Right lobe of liver (tissue), 4 donors: ENCODE measurements around a stretch of chr16.

- PRO-cap, 4 experiments: no peak in any of the 4 experiments
- RAMPAGE, long total RNA, 2 experiments: no peak in any of the 2 experiments
Observed at GRCh38 chr16:50633129-50634126, 47.7 kb downstream of the SNX20 start.

GRCh38 chr16:50681613-50681982, 486 bp upstream of the SNX20 start:
- PRO-cap, 4 experiments: no peak in any of the 4 experiments
- RAMPAGE, long total RNA, 2 experiments: no peak in any of the 2 experiments

- PRO-cap, 4 experiments: no peak in any of the 4 experiments
- RAMPAGE, long total RNA, 2 experiments: no peak in any of the 2 experiments
Observed at GRCh38 chr16:50749550-50750177, 7.8 kb downstream of the CYLD start.

DNA sequence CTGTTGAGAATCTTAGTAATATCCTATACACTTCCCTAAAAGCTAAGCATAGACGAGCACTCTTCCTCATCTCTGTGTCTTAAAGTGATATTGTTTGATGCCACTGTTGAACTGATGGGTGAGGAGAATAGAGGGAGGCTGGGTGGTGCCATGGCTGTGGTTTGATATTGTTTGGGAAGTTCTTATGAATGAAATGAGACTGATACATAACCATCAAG, 46.5 kb downstream of the CYLD start:
- PRO-cap, 4 experiments: no peak in any of the 4 experiments
- RAMPAGE, long total RNA, 2 experiments: no peak in any of the 2 experiments

- PRO-cap, 4 experiments: no peak in any of the 4 experiments
- RAMPAGE, long total RNA, 2 experiments: no peak in any of the 2 experiments
Observed at GRCh38 chr16:50794160-50794390, 52.2 kb downstream of the CYLD start.

- PRO-cap, 4 experiments: peak in 4 of 4 experiments; most common plus-strand start chr16:51058604 (in 3); most common minus-strand start chr16:51058606 (in 3)
- RAMPAGE, long total RNA, 2 experiments: start-site peak on the minus strand in 2 of 2 experiments, at chr16:51058603-51058666 at its widest, 15 to 20 reads per replicate
Observed at GRCh38 chr16:51058405-51058914, 92.6 kb downstream of the SALL1 start.

- PRO-cap, 4 experiments: peak in 4 of 4 experiments; most common plus-strand start chr16:51156538 (in 3); most common minus-strand start chr16:51156642 (in 3)
- RAMPAGE, long total RNA, 2 experiments: no peak in any of the 2 experiments
Observed at GRCh38 chr16:51155766-51156826, 5.0 kb upstream of the SALL1 start.

- PRO-cap, 4 experiments: peak in 4 of 4 experiments; most common plus-strand start chr16:51359829 (in 3); most common minus-strand start chr16:51359618 (in 4)
- RAMPAGE, long total RNA, 2 experiments: no peak in any of the 2 experiments
Observed at GRCh38 chr16:51359134-51360154, 208.4 kb upstream of the SALL1 start.

- PRO-cap, 4 experiments: peak in 2 of 4 experiments; most common plus-strand start chr16:51408553 (in 1); most common minus-strand start chr16:51408397 (in 2)
- RAMPAGE, long total RNA, 2 experiments: no peak in any of the 2 experiments
Observed at GRCh38 chr16:51408139-51408823, 257.2 kb upstream of the SALL1 start.

DNA sequence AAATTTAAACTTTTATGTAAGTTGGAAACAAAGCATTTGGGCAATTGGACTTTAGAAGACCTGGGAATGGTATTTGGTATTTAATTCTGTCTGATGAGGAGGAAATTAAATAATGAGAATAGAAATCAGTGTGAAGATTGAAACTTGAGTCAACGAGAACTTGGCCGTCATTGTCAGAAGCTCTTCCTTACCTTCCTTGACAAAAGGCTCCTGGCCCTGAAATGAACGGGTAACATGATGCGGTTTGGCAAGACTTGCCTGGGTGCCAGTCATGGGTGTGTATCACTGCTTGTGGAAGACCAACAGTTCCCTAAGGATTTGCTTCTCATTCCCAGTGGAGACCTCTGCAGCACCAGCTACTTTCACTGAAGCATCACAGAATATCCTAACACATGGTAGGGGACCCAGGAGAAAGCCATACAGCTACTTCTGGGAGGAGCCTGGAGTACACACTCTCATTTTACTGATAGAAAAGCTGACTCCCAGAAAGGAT, 257.9 kb upstream of the SALL1 start:
- PRO-cap, 4 experiments: peak in 3 of 4 experiments; most common plus-strand start position 328 of the sequence (in 3); most common minus-strand start position 175 of the sequence (in 1)
- RAMPAGE, long total RNA, 2 experiments: no peak in any of the 2 experiments

DNA sequence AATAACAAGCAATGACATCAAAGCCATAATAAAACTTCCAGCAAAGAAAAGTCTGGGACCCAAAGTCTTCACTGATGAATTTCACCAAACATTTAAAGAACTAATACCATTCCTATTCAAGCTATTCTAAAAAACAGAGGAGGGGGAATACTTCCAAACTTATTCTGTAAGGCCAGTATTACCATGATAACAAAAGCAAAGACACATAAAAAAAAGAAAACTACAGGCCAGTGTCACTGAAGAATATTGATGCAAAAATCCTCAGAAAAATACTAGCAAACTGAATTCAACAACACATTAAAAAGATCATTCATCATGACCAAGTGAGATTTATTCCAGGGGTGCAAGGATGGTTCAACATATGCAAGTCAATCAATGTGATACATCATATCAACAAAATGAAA, 591.9 kb upstream of the SALL1 start:
- PRO-cap, 4 experiments: peak in 1 of 4 experiments; most common plus-strand start position 130 of the sequence (in 1)
- RAMPAGE, long total RNA, 2 experiments: no peak in any of the 2 experiments

- PRO-cap, 4 experiments: no peak in any of the 4 experiments
- RAMPAGE, long total RNA, 2 experiments: no peak in any of the 2 experiments
Observed at GRCh38 chr16:51994385-51995070, 552.4 kb downstream of the TOX3 start.

GRCh38 chr16:52545601-52546596, 1.0 kb downstream of the TOX3 start:
- PRO-cap, 4 experiments: peak in 2 of 4 experiments; most common plus-strand start chr16:52546194 (in 1); most common minus-strand start chr16:52546182 (in 1)
- RAMPAGE, long total RNA, 2 experiments: no peak in any of the 2 experiments

DNA sequence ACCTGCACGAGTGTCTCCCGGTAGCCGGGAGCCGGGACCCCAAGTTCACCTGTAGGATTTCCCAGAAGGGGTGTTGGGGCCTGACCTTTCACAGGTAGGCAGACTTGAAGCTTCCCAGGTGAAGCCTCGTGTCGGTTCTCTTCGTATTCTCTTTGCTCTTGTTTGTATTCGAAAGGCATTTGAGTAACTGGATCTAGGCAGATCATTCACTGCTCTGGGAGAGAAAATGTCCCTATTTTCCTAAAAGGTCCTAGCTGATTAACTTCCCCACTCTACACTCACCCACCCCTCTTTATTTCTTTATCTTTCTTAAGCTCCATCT, 683 bp upstream of the TOX3 start:
- PRO-cap, 4 experiments: peak in 2 of 4 experiments; most common minus-strand start position 154 of the sequence (in 2)
- RAMPAGE, long total RNA, 2 experiments: no peak in any of the 2 experiments

- PRO-cap, 4 experiments: no peak in any of the 4 experiments
- RAMPAGE, long total RNA, 2 experiments: no peak in any of the 2 experiments
Observed at GRCh38 chr16:52655068-52655522, 108.2 kb upstream of the TOX3 start.

- PRO-cap, 4 experiments: no peak in any of the 4 experiments
- RAMPAGE, long total RNA, 2 experiments: no peak in any of the 2 experiments
Observed at GRCh38 chr16:53045464-53046156, 7.1 kb downstream of the CHD9NB start.

DNA sequence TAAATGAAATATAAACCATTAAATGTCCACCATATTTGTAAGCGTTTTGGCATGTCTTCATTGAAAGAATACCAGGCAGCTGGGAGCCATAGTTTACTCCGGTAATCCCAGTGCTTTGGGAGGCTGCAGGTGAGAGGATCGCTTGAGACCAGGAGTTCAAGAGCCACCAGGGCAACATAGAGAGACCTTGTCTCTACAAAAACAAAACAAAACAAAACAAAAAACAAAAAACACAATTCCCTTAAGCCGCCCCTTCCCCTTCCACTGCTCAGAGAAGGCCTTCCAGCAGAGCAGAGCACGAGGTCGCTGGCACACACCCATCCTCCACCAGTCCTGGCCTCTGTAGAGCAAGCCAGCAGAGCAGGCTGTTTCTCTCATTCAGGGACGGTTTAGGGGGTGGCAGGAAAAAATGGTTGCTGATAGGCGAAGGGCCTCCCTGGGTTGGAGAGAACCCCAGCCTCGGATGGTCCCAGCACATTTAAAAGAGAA, 578 bp upstream of the CHD9 start:
- PRO-cap, 4 experiments: peak in 1 of 4 experiments; most common plus-strand start position 327 of the sequence (in 1)
- RAMPAGE, long total RNA, 2 experiments: no peak in any of the 2 experiments

DNA sequence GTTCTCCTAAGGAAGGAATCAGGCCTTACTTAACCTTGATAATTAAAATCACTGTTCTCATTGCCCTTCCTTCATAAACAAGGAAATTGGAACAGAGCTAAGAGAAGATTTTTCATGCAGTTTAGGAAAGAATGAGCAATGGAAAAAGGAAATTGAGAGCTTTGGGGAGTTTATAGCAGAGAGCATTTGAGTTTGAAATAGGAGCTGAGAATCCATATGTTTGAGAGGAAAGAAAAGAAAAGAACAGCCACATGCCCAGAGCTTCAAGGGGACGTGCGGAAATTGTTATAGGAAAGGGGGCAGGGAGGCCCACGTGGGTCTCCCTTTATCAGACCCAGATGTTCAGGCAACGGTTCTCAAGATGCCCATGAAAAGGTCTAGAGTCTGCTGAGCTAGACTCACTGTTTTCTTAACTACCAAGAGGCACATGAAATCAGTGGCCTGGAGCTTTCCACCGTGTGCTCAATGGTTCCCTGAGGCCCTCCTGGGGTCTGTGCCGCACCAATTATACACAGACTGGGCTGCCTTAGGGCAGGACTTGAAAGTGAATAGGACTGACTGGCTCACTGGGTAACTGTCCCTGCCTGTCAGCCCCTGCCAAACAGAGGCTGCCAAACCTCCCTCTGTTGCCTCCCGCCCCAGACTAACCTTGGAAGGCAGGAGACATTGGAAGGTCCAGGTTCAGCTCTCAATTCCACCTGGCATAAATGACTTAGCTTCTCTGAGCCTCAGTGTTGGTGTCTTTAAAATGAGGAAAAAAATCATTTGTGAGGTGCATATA, 31.3 kb downstream of the CHD9 start:
- PRO-cap, 4 experiments: no peak in any of the 4 experiments
- RAMPAGE, long total RNA, 2 experiments: no peak in any of the 2 experiments

GRCh38 chr16:53219594-53220185, 164.9 kb downstream of the CHD9 start:
- PRO-cap, 4 experiments: no peak in any of the 4 experiments
- RAMPAGE, long total RNA, 2 experiments: no peak in any of the 2 experiments

GRCh38 chr16:53498892-53499316, 4.1 kb downstream of the AKTIP start:
- PRO-cap, 4 experiments: peak in 2 of 4 experiments; most common plus-strand start chr16:53499180 (in 1); most common minus-strand start chr16:53499091 (in 2)
- RAMPAGE, long total RNA, 2 experiments: no peak in any of the 2 experiments